Suprapubic skin (tissue), 4 donors: Measurements from ENCODE around the gene NSUN6.

- PRO-cap = no peak
- RAMPAGE, long total RNA, 4 experiments = no peak in any of the 4 experiments
Measured at GRCh38 chr10:17711280-17711695, 40.7 kb upstream of the TMEM236 start.

DNA sequence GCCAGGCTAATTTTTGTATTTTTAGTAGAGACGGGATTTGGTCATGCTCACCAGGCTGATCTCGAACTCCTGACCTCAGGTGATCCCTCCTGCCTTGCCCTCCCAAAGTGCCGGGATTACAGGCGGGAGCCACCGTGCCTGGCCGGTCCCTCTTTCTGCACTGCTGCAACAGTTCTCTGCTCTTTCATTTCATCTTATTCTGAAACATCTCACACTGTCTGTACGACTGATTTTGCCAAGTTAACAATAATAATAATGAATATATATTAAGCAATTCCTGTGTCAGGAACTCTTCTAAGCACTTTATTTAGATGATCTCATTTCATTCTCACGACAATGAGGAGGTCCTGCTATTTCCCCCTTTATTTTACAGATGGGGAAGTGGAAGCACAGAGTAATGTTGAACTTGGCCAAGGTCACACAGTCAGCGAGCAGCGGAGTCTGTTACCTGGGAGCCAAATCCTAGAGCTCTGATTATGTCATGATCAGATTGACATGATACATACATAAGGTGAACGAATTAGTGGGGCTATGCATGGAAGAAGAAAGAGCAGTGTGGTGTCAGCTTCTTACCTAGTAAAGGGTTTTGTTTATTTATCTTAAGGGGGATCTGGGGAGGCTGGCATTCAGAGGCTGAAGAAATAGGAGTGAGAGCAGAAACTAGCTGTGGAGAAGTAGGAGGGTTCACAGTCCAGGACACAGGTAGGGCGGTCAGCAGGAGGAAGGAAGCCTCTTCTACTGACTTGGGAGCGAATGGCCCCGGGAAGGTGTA lies 5.9 kb downstream of the MRC1 start:
- PRO-cap = no peak
- RAMPAGE, long total RNA, 4 experiments = no peak in any of the 4 experiments

DNA sequence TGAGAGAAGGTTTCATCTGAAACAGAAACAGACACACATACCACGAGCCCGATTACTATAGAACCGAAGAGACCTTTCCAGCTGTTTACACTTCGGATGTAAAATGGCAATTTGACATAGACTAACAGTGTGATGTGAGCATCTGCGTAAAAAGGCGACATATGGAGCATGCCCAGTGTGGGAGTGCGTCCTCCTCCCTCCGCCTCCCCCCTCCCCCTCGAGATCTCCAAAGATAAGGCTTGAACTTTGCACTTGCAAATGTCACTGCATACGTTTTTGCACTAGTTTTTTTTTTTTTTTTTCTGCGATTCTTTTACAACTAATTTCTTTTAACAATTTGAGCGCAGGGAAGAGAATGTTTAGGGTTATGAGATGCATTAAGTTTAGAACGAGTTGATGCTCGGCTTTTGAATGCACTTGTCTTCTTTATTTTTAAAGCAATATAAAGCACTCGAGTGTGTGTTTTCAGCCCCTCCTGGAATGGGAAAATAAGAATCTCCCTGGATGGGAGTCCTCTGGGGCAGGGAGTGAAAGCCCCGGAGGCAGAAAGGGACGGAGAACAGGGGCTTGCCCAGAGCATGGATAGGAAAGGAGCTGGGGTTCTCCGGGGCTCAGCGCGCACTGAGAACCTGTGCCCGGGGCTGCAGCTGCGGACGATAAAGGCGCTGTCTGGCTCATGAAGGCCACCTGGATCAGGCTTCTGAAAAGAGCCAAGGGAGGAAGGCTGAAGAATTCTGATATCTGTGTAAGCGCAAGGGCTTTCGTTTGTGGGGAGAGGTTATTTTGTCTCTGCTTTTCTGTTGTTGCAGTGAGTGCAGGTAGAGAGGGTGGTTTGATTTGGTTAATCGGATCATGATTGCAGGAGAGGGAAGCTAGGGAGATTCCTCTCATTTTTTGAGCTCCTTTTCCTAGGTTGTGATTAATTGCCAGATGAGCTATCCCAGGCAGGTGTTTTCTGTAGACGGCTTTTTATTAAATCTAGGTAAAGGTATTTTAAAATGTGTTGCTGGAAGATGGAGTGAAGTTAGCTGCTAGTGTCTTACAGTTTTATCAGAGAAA lies 250.7 kb downstream of the NSUN6 start:
- PRO-cap = no peak
- RAMPAGE, long total RNA, 4 experiments = no peak in any of the 4 experiments

- PRO-cap = no peak
- RAMPAGE, long total RNA, 4 experiments = no peak in any of the 4 experiments
Measured at GRCh38 chr10:18445673-18446559, 205.5 kb downstream of the NSUN6 start.

DNA sequence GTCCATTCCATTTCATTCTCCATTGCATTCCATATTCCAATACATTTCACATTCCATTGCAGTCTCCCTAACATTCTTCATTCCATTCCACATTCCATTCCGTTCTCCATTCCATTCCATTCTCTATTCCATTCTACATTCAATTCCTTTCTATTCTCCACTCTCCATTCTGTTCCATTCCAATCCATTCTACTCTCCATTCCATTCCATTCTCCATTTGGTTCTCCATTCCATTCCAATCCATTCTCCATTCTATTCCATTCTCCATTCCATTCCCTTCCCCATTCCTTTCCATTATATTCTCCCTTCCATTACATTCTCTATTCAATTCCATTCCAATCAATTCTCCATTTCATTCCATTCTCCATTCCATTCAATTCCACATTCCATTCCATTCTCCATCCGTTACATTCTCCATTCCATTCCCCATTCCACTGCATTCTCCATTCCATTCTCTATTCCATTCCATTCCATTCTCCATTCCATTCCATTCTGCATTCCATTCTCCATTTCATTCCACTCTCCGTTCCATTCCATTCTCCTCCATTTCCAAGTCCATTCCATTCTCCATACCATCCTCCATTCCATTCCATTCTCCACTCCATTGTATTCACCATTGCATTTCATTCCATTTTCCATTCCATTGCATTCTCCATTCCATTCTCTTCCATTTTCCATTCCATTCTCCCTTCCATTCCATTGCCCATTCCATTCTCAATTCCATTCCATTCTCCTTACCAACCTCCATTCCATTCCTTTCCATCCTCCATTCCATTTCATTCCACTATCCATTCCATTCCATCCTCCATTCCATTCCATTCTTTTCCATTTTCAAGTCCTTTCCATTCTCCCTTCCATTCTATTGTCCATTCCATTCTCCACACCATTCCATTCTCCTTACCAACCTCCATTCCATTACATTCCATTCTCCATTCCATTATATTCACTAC lies 82.4 kb downstream of the NSUN6 start:
- PRO-cap = no peak
- RAMPAGE, long total RNA, 4 experiments = start-site peak on the minus strand in 1 of 4 experiments, centred at position 476 of the sequence, 17 reads per replicate

- PRO-cap = no peak
- RAMPAGE, long total RNA, 4 experiments = start-site peak on the minus strand in 1 of 4 experiments, at chr10:18573168-18573641 at its widest, 26 reads per replicate
Measured at GRCh38 chr10:18572525-18573974, 78.3 kb downstream of the NSUN6 start.

GRCh38 chr10:18651241-18652141 lies at the start of gene NSUN6:
NSUN6 (minus strand) TSS chr10:18651587.
- PRO-cap = bidirectional peak, plus-strand start at chr10:18651720, minus-strand start at chr10:18651584
- RAMPAGE, long total RNA, 4 experiments = start-site peak on the minus strand in 2 of 4 experiments, at chr10:18651582-18651658 at its widest, 152 to 168 reads per replicate

DNA sequence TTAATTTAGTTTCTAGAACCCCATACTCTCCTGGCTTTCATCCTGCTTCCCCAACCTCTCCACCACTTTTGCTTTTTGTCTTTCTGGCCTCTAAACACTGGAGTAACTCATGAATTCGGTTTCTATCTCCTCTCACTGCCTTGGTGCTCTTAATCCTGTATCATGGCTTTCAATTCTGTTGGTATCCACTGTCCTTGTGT lies 18.6 kb upstream of the MALRD1 start:
- PRO-cap = no peak
- RAMPAGE, long total RNA, 4 experiments = no peak in any of the 4 experiments

- PRO-cap = no peak
- RAMPAGE, long total RNA, 4 experiments = start-site peak on the plus strand in 1 of 4 experiments, at chr10:19834042-19834274 at its widest, 110 reads per replicate
Measured at GRCh38 chr10:19833843-19834521, 17.8 kb downstream of the PLXDC2 start.

DNA sequence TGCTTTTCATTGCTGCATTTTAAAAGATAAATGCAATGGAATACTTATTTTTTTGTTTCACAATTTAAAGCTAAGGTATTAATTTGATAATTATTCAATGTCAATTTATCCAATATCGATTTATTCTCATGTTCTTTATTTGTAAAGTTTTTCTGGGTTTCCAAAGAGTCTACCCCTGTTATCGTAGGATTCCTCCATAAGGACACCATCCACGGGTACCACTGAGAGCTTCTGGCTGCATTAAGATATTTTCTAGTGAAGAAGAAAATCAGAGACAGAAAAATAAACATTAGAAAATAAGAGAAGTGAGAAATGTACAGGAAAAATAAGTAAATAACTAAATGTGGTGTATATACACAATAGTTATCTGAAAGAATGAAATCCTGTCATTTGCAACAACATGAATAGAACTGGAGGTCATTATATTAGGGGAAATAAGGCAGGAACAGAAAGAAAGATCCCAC lies 27.0 kb downstream of the PLXDC2 start:
- PRO-cap = no peak
- RAMPAGE, long total RNA, 4 experiments = no peak in any of the 4 experiments

- PRO-cap = no peak
- RAMPAGE, long total RNA, 4 experiments = no peak in any of the 4 experiments
Measured at GRCh38 chr10:20048834-20049523, 232.7 kb downstream of the PLXDC2 start.

DNA sequence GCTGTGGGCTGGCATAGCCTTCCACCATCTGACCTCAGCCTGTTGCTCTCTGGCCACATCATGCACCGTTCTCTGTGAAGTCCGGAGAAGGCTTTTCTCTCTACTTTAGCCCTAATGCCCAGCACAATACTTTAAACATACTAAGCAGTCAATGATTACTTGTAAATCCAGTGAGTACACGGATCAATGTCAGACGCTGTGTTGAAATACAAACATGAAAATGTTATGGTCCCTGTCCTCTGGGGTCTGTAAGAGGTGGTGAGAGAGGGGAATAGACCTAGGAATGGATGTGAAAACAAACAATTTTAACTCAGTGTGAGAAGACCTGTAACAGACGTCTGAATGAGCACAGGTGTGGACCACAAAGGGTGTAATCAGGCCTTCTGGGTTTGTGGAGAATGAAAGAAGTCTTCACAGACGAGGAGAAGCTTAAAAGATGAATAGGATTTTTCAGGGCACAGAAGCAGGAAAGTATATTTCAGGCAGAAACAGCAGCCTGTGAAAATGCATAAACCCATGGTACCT lies 298.1 kb downstream of the PLXDC2 start:
- PRO-cap = no peak
- RAMPAGE, long total RNA, 4 experiments = no peak in any of the 4 experiments

DNA sequence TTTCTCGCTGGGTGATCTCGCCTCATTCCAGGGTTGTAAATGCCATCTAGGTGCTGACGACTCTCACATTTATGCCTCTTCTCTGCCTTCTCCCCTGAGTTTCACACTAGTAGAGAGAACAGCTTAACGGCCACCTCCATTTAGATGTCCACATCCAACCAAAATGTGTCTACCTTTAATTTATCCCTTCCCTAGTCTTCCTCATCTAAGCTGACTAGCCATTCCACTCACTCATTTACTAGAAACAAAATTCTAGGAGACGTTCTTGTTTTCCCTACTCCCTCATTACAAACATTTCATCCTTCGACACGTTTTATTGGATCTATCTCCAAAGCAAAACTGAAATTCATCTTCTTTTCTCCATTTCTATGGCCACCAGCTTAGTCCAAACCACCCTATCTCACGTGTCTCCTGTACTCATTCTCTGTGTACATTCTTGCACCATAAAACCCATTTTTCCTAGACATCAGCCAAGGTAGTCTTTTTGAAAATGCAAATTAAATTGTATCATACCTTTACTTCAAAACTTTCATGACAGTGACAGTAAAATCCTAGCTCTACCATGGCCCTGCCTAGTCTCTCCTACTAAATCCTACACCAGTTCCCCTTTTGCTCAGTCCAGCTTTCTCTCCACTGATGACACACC lies 33.0 kb upstream of the NEBL start:
- PRO-cap = no peak
- RAMPAGE, long total RNA, 4 experiments = start-site peak on the minus strand in 2 of 4 experiments, centred at positions 335 to 487 of the sequence, 16 to 19 reads per replicate

DNA sequence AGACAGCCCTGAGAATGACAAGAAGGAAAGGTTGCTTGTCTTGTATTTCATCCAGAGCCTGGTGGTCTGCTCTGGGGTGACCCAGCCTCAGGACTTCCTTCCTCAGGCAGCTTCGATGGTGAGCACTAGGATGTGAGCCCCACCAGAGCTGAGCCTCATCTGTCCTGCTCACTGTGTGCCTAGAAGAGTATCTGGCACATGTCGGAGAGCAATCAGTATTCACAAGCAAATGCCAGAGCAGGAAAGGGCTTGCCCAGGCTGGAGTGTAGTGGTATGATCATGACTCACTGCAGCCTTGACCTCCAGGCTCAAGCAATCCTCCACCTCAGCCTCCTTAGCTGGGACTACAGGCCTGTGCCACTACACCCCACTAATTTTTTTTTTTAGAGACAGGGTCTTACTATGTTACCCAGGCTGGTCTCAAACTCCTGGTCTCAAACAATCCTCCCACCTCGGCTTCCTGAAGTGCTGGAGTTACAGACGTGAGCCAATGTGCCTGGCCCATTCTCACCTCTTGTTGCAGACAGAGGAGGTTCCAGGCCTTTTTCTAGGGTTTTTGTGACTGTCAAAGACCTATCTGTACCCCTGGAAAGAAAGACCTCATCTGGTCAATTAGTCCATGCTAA lies 210.1 kb downstream of the SKIDA1 start:
- PRO-cap = no peak
- RAMPAGE, long total RNA, 4 experiments = no peak in any of the 4 experiments

DNA sequence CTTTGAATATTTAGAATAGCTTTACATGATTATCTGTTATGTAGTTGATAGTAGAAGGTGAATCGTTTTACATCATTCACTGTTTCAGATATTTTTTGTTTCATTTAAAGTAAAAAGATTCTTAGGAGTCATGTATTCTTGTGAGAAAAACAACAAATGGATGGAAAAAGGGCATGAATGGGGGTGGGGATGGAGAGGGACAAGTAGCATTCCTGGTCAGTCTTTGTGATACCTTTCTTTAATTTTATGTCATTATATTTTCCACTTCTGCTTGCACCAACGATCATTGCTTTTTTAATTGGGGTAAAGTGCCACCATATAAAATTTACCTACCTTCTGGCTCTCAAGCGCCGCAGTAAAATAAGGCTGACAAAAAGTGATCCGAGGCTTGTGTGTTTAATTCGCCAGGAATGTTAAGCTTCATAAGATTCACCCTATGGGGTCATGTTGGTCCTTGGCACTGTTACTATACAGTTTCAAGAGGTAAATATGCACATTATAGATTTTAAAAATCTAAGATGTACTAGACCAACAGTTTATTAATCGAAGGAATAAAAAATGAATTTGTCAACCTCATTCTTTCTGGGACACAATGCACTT lies 3.3 kb upstream of the SKIDA1 start:
- PRO-cap = no peak
- RAMPAGE, long total RNA, 4 experiments = no peak in any of the 4 experiments

DNA sequence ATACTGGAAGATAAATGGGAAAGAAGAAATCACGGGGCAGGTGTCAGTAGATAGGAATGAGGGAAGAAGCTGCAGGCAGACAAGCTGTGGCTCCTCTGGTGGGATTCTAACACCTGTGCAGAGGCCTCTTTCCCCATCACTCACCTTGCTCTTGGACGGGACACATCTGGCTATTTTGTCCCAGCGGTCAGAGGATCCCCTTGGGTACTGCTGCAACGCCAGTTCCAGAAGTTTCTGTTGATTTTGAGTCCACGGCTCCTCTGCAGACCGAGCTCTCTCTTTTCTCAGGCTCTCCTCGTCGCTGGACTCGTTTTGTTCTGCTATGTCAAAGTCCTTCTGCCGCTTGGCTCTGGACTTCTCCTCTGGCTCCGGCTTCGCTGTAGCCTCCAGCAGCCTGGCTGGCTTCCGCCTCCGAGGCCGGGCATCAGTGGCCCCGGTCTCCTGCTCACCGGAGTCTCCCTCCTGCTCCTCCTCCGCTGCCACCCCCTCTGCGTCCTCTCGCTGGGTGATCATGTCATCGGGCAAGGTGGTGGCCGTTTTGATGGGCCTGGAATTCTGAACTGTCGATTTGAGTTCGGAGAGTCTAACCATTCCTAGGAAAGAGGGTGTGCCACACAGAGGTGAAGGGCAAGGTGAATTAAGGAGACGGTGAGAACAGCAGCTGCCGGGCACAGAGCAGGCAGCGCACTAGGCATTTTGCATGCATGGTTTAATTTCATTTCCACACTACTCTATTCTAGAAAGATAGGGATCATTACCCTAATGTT lies 225.2 kb downstream of the MLLT10 start:
- PRO-cap = no peak
- RAMPAGE, long total RNA, 4 experiments = no peak in any of the 4 experiments

GRCh38 chr10:22230436-22230859 lies 12.6 kb upstream of the EBLN1 start:
- PRO-cap = no peak
- RAMPAGE, long total RNA, 4 experiments = no peak in any of the 4 experiments

- PRO-cap = no peak
- RAMPAGE, long total RNA, 4 experiments = no peak in any of the 4 experiments
Measured at GRCh38 chr10:22477340-22478053, 132.2 kb downstream of the SPAG6 start.

DNA sequence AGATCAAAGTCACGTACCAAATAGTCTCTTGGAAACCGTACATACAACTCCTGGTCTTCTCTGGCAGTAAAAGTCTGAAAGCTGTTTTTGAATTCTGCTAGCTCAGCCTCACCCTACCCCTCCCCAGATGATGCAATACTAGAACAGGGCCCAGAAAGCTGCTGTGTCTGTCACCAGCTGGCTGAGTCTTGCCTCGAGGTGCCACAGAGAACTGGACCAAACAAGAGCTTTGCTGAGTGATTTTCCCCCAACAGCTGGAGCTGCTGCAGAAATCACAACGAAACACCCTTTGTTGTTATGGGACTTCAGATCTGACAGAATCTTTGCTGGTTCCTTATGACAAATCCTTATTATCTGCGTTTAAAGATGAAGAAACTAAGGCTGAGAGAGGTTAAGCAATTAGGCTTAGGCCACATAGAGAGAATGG lies 134.1 kb downstream of the SPAG6 start:
- PRO-cap = no peak
- RAMPAGE, long total RNA, 4 experiments = no peak in any of the 4 experiments

DNA sequence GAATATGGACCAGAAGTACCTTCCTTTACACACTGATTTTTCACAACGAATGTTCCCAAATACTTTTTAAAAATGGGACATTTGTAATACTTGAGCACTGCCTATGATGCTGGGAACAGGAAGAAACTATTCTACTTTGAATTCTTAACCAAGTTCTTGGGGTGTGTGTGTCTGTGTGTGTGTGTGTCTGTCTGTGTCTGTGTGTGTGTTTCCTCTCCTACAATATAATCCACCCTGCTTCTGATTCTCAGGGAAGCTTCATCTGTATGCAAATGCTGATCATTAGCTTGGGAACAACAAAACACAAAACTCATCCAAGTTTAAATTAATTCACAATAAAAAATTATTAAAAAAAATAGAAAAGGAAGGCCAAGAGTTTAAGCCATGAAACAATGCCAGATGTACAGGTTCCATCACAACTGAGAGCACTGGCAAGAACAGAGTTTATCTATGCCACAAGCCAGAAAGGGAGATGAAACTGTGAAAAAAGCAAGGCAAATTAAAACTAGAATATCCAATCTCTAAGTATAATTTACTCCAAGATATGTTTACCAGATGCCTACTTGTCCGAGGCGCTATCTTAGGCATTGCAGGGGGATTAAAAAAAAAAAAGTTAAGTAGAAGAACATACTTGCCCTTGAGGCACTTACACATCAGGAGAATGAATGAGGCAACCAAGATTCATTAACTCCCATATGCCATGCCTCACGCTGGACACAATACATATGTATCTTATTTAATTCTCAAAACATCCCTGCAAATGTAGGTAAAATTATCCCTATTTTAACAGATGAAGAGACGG lies 144.7 kb downstream of the PIP4K2A start:
- PRO-cap = no peak
- RAMPAGE, long total RNA, 4 experiments = start-site peak on the minus strand in 1 of 4 experiments, centred at position 485 of the sequence, 6 reads per replicate